Measurements from ENCODE around the genes SH2D6 and GNLY.

- RRBS: no CpG with 5 or more reads among the region's 22 CpGs
These were observed 432.6 kb upstream of the LRRTM4 start for GRCh38 chr2:77954669-77955255.

- RRBS: no CpG with 5 or more reads among the region's 35 CpGs
These were observed 1176.7 kb upstream of the LRRTM1 start for GRCh38 chr2:81481127-81481874.

DNA sequence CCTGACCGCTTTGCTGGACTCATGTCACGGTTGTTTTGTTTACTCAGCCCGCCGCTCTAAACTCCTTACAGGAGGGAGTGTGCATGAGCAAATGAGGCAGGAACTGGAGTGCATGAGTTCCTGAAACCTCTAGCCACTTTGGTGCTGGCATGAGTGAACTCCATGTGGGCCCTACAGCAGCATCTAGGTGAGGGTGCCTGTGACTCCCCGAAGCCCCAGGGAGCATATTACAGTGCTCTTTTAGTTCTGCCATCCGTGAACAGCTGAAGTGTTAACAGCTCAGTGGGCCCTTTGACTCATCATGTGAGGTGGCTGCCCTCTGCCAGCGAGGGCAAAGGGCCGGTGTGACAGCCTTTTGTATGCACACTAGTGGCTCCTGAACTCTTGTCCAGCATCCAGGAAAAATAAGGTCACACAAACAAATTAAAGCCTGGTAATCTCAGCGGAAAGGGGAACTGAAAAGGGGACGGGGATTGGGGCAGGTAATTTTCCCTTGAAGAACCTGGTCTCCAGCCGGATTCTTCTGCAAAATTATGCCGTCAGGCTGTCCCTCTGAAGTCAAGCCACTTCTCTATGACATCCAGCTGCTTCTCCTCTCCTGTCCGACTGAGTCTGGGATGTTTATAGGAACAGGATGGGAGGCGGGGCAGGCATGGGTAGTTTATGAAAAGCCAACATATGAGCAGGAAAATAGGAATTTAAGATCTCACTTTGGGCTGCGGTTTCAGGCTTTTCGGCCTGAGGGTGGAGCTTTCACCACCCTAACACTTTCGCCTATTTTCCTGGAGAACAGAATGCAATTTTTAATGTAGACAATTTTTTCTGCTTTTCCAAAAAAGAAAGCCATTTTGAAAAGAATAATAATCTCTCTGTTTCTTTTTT is 1668.6 kb downstream of the SUCLG1 start:
- RRBS: no CpG with 5 or more reads among the region's 17 CpGs

DNA sequence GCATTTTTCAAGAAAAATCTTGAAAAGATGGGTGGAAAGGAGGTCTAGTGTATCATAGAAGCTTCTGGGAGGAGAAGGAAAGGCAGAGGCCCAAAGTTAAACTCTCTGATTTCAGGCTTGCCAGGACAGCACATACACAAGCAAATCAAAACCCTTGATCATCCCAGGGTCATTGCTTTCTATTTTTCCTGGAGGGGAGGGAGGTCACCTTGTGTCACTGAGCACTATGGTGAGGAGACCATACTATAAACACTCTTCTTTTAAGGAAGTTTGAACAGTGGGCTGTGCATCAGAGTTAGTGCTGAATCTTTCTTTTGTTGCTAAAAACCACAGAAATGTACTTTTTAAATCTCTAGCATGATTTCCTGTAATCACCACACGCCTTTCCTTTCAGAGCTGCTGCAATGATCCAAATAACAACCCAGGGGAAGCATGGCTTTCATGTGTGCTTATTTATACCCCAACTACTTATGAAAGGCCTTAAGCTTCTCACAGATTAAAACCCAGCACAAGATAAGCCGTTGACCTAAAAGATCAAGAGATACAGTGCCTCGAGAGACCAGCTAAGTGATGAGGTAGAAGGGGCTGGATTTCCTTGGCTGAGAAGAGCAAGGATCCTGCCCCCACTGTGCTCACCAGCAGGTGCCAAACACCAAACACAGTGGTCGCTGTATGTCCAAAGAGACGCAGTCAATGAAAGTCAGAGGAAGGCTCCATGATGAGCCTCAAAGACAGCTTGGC is 34.8 kb downstream of the TRABD2A start:
- RRBS: no CpG with 5 or more reads among the region's 5 CpGs

GRCh38 chr2:84985871-84986527 is 15.0 kb downstream of the KCMF1 start:
- RRBS: no CpG with 5 or more reads among the region's 2 CpGs

GRCh38 chr2:85134668-85135780 is 1.8 kb downstream of the TCF7L1 start:
- RRBS: 84% methylated on average over 5 of the region's 61 CpGs

DNA sequence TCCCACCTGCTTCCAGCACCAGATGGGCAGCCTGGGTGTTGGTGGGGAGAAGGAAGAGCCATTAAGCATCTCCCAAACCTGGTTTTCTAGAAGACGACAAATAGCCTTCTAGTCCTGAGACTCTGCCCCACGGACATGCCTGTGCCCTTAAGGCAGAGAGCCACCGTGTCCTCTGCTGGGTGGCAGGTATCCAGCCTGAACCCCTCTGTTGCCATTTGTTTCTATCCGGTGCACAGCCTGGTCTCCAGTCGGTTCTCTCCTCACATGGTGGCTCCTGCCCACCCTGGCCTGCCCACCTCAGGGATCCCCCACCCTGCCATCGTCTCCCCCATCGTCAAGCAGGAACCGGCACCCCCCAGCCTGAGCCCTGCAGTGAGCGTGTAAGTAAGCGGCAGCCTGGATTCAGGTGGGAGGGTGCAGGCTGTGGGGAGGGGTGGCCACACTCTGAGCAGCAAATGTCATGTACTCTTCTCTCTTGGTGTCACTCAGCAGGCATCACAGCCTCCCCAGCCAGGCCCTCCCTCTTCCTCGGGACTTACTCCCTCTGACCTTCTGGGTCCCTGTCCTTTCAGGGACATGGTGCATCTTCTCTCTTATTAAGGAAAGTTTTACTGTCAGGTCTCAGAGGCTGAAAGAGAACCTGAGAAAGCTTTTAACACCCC is 22.6 kb downstream of the TGOLN2 start:
- RRBS: 89% methylated on average over 3 of the region's 11 CpGs

GRCh38 chr2:85306110-85306743 is 21.6 kb downstream of the TGOLN2 start:
- RRBS: 95% methylated on average over 4 of the region's 16 CpGs

- RRBS: 77% methylated on average over 7 of the region's 15 CpGs
These were observed 18.8 kb downstream of the TGOLN2 start for GRCh38 chr2:85308843-85309517.

GRCh38 chr2:85324312-85325354 is 3.2 kb downstream of the TGOLN2 start:
- RRBS: no CpG with 5 or more reads among the region's 14 CpGs

- RRBS: no CpG with 5 or more reads among the region's 7 CpGs
These were observed 13.3 kb downstream of the CAPG start for GRCh38 chr2:85396558-85397501.

- RRBS: 19% methylated on average over 26 of the region's 67 CpGs
These were observed at the start of gene SH2D6 for GRCh38 chr2:85418158-85419295. TSS of gene SH2D6 (plus strand) at chr2:85418714.

- RRBS: no CpG with 5 or more reads among the region's 10 CpGs
These were observed 34.1 kb upstream of the MAT2A start for GRCh38 chr2:85504536-85505625.

DNA sequence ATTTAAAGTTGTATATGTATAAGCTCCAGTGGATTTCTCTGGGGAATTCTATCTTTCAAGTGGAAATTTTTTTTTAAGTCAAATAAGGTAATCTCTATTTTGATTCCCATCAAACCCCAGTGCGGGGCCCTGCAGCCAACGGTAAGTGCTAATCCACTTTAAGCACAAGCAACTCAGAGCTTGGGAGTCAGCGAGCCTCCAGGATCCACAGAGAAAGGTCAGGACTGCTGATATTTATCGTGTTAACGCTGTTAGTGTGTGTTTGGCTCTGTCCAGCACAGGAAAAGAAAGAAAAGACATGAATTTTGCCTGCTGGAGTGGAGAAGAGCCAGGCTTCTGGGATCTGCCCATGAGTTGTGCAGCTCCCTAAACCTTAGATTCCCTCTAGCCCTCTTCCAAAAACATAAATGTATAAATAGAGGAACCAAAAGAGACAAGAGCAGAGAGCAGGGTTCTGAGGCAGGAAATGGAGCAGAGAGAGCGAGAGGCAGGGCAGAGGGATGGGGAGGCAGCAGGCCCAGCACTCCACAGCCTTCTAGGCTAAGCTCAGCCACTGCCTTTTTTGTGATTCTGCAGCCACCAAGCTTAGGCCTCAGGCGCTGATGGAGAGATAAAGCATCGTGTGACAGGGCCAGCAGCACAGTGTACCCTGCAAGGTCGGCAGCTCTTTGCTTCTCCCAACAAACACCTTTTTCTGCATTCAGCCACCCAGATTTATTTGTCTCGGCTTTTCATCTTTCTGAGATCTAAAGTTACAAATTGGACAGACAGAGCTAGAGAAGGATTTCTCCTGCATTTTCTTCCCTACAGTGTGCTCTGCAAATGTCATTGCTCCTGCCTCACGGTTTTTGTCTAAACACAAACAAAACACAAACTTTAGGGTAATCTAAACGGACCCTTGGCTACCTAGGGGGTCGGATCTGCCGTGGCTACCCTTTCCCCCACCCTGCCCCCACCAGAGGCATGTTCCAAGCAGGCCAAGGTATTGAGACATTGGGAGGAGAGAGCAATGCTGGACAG is 14.5 kb upstream of the MAT2A start:
- RRBS: no CpG with 5 or more reads among the region's 14 CpGs

- RRBS: no CpG with 5 or more reads among the region's 5 CpGs
These were observed 9.0 kb downstream of the GGCX start for GRCh38 chr2:85552145-85552923.

- RRBS: no CpG with 5 or more reads among the region's 3 CpGs
These were observed 1.5 kb downstream of the VAMP5 start for GRCh38 chr2:85585708-85586229.

GRCh38 chr2:85599391-85600190 is 2.9 kb downstream of the TMEM150A start:
- RRBS: no CpG with 5 or more reads among the region's 17 CpGs

GRCh38 chr2:85648835-85649609 is 19.0 kb downstream of the SFTPB start:
- RRBS: no CpG with 5 or more reads among the region's 4 CpGs

DNA sequence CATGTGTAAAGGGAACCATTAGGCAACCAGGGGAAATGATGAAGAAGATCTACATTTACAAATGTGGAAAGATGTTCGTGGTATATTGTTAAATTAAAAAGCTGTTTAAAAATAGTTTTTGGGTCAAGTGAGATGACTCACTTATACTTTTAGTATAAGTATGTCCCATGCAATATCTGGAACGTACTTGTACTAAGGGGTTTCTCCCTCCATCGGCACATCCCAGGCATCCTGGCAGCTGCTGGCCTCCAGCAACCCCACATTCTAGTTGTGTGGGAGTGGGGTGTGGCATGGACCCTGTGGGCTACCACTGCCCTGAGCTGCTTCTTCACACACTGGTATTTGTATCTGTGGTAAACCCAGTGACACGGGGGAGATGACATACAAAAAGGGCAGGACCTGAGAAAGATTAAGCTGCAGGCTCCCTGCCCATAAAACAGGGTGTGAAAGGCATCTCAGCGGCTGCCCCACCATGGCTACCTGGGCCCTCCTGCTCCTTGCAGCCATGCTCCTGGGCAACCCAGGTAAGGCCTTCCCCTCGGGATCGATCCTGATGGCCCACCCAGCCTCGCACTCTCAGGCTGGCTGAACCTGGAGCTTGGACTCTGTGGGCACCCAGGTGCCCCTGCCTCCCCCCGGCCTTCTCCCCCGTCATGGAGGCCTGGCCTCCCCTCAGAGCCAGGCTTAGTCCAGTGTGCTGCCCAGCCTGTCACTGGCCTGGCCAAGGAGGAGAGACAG is at the start of gene GNLY:
GNLY (plus strand) TSS at position 412 of the 738 bp plus-strand sequence.
- RRBS: no CpG with 5 or more reads among the region's 10 CpGs

DNA sequence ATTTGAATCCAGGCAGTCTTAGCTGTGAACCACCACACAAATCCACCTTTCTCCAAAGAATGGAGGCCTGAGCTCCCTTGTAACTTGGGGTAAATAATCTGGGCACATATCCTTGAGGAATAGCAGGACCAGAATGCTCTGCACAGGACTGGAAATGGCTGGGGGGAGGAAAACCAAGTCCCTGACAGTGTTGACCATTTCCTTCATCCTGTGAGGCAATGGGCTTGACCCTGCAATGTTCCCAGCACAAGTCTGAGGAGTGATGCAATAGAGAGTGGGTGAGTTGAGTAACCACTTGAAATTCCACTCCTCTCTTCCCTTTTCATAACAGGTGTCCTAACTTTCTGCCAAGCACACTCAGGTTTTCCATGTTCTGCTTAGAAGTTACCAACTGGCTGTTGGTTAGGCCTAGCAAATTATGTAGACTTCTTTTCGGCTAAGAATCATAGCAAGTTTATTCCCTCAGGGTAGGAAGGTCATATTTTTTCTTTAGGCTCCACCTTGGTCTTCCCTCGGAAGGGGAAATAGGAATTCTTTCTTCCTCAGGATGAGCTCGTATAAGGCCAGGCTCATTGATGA is 11.4 kb downstream of the GNLY start:
- RRBS: no CpG with 5 or more reads among the region's 3 CpGs

Data from PFSK-1 (cell line).